Testis (tissue), 5 donors: ENCODE results near the gene CEP164.

DNA sequence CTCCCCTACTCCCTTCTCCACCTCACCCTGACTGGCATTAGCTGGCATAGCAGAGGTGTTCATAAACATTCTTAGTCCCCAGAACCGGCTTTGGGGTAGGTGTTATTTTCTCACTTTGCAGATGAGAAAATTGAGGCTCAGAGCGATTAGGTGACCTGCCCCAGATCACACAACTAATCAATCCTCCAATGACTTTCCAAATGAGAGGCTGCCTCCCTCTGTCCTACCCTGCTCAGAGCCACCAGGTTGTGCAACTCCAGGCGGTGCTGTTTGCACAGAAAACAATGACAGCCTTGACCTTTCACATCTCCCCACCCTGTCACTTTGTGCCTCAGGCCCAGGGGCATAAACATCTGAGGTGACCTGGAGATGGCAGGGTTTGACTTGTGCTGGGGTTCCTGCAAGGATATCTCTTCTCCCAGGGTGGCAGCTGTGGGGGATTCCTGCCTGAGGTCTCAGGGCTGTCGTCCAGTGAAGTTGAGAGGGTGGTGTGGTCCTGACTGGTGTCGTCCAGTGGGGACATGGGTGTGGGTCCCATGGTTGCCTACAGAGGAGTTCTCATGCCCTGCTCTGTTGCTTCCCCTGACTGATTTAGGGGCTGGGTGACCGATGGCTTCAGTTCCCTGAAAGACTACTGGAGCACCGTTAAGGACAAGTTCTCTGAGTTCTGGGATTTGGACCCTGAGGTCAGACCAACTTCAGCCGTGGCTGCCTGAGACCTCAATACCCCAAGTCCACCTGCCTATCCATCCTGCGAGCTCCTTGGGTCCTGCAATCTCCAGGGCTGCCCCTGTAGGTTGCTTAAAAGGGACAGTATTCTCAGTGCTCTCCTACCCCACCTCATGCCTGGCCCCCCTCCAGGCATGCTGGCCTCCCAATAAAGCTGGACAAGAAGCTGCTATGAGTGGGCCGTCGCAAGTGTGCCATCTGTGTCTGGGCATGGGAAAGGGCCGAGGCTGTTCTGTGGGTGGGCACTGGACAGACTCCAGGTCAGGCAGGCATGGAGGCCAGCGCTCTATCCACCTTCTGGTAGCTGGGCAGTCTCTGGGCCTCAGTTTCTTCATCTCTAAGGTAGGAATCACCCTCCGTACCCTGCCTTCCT is 2.8 kb downstream of the APOC3 start:
- PRO-cap, 3 experiments: no peak in any of the 3 experiments
- RAMPAGE, long total RNA, 2 experiments: no peak in any of the 2 experiments
- RRBS: no CpG with 5 or more reads among the region's 14 CpGs

GRCh38 chr11:116833795-116834483 is 3.5 kb downstream of the APOA1 start:
- PRO-cap, 3 experiments: no peak in any of the 3 experiments
- RAMPAGE, long total RNA, 2 experiments: no peak in any of the 2 experiments
- RRBS: no CpG with 5 or more reads among the region's 12 CpGs

DNA sequence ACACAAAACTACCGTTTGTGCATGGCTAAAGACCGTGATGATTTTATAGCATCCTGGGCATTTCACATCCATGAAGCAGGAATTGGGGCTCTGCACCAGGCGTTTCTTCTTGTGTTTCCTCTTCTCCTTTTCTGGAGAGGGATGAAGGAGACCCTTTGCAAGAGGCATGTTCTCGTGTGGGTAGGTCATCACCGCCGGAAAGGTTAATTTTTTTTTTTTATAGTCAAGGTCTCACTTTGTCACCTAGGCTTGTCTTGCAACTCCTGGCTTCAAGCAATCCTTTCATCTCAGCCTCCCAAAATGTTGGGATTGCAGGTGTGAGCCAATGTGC is 62.4 kb downstream of the SIK3 start:
- PRO-cap, 3 experiments: peak in 3 of 3 experiments; most common minus-strand start position 202 of the sequence (in 3)
- RAMPAGE, long total RNA, 2 experiments: no peak in any of the 2 experiments
- RRBS: no CpG with 5 or more reads among the region's 6 CpGs

DNA sequence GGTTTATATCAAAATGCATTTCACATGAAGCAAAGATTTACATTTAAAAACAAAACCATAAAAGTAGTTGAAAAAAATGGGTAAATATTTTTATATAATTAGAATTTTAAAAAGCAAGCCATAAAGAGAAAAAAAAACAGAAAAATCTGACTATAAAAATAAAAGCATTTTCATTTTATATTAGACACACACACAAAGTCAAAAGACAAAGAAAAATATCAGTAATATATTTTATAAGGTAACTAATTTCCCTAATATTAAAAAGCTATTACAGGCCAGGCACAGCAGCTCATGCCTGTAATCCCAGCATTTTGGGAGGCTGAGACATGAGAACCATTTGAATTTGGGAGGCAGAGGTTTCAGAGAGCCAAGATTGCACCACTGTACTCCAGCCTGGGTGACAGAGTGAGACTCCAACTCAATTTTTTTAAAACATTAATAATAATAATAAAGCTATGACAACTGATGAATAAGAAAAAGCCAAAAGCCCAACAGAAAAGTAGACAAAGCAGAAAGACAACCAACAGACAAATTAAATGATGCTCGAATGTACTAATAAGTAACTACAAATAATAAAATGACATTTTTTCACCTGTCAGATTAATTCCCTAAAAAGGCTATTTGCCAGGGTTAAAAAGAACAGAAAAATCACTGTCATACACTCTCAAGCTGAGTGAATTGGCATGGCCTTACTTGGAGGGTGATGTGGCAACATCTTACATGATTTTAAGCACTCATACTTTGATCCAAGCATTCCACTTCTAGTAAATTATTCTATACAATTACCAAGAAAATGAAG is 18.4 kb downstream of the SIK3 start:
- PRO-cap, 3 experiments: no peak in any of the 3 experiments
- RAMPAGE, long total RNA, 2 experiments: no peak in any of the 2 experiments
- RRBS: no CpG with 5 or more reads among the region's 1 CpG

- PRO-cap, 3 experiments: peak in 3 of 3 experiments; most common plus-strand start chr11:117143601 (in 3)
- RAMPAGE, long total RNA, 2 experiments: no peak in any of the 2 experiments
- RRBS: no CpG with 5 or more reads among the region's 3 CpGs
These were observed 690 bp upstream of the PAFAH1B2 start for GRCh38 chr11:117143433-117143761.

- PRO-cap, 3 experiments: no peak in any of the 3 experiments
- RAMPAGE, long total RNA, 2 experiments: no peak in any of the 2 experiments
- RRBS: no CpG with 5 or more reads among the region's 4 CpGs
These were observed 7.8 kb downstream of the SIDT2 start for GRCh38 chr11:117186387-117186798.

GRCh38 chr11:117189440-117190113 is 9.6 kb upstream of the TAGLN start:
- PRO-cap, 3 experiments: no peak in any of the 3 experiments
- RAMPAGE, long total RNA, 2 experiments: no peak in any of the 2 experiments
- RRBS: no CpG with 5 or more reads among the region's 17 CpGs

DNA sequence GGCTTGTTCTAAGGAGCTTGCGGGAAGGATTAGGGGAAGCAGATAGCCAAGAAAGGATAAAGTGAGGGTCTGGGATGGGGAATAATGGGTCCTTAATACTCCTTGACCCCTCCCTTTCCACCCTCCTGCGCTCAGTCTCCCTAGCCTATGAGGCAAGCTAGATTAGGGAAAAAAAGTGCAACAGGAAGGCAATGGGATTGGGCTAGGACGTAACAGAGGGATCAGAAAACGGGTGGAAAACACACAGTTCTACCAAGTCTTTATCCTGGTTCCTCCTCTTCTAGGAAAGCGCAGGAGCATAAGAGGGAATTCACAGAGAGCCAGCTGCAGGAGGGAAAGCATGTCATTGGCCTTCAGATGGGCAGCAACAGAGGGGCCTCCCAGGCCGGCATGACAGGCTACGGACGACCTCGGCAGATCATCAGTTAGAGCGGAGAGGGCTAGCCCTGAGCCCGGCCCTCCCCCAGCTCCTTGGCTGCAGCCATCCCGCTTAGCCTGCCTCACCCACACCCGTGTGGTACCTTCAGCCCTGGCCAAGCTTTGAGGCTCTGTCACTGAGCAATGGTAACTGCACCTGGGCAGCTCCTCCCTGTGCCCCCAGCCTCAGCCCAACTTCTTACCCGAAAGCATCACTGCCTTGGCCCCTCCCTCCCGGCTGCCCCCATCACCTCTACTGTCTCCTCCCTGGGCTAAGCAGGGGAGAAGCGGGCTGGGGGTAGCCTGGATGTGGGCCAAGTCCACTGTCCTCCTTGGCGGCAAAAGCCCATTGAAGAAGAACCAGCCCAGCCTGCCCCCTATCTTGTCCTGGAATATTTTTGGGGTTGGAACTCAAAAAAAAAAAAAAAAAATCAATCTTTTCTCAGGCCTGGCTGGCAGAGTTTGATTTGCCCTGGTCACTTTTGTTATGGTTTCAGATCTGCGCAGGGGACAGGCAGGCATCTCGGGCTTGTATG is 5.0 kb downstream of the TAGLN start:
- PRO-cap, 3 experiments: no peak in any of the 3 experiments
- RAMPAGE, long total RNA, 2 experiments: no peak in any of the 2 experiments
- RRBS: 52% methylated on average over 6 of the region's 19 CpGs

DNA sequence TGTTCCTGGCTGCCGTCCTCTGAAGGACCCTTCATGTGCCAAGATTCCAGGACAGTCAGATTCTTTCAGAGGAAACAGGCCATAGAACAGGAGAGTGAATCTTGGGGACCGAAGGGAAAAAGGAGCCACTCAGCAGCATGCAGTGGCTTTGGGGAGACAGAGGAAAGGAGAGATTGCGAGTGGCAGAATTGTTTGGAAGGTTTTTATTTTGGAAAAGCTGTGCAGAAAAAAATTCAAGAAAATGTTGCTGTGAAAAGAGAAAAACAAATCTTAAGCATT is 5.7 kb downstream of the TAGLN start:
- PRO-cap, 3 experiments: no peak in any of the 3 experiments
- RAMPAGE, long total RNA, 2 experiments: no peak in any of the 2 experiments
- RRBS: no CpG with 5 or more reads among the region's 3 CpGs

DNA sequence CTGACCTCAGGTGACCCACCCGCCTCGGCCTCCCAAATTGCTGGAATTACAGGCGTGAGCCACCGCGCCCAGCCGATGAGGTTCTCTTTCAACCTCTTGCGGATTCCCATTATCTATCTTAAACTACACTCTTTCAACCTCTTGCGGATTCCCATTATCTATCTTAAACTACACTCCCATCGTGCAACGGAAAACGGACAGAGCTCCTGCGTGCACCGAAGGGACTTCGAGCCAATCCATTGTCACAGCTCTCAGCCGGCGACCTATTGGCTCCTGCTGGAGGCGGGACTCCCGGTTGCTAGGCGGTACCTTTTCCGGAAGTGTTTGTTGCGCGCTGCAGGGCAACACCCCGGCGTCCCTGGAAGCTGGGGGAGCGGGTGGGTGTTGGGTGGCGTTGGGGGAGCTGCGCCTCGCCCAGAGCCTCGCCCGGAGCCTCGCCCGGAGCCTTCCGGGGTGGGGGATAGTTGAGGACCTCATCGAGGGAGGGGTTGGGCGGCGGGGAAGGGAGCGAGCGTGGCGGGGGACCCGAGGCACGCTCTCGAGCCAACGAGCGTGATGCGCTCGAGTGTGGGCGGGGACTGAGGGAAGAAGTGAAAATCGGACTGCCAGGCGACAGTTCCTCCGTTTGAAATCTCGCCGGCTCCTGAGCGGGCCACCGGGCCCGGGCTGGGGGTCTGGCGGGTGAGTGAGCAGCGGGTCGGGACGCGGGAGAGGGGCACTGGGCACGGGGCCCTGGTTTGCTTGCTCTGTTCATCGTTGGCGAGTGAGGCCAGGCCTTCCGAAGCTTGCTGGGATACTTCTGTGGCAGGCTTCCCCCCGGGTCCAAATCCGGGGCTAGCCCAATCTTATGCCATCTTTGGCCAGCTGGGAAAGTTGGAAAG is at the start of gene CEP164:
Gene CEP164 (plus strand): TSS at position 327 of the 881 bp plus-strand sequence.
- PRO-cap, 3 experiments: peak in 3 of 3 experiments; most common plus-strand start position 615 of the sequence (in 3); most common minus-strand start position 241 of the sequence (in 3)
- RAMPAGE, long total RNA, 2 experiments: start-site peak on the plus strand in 2 of 2 experiments, centred at positions 372 to 593 of the sequence, 95 to 825 reads per replicate; start-site peak on the minus strand in 1 of 2 experiments, centred at position 149 of the sequence, 5 reads per replicate
- RRBS: 2% methylated on average over 7 of the region's 66 CpGs

GRCh38 chr11:117371027-117371471 is 43.4 kb downstream of the CEP164 start:
- PRO-cap, 3 experiments: no peak in any of the 3 experiments
- RAMPAGE, long total RNA, 2 experiments: no peak in any of the 2 experiments
- RRBS: no CpG with 5 or more reads among the region's 3 CpGs

GRCh38 chr11:117390613-117391305 is 63.1 kb downstream of the CEP164 start:
- PRO-cap, 3 experiments: no peak in any of the 3 experiments
- RAMPAGE, long total RNA, 2 experiments: no peak in any of the 2 experiments
- RRBS: no CpG with 5 or more reads among the region's 8 CpGs

DNA sequence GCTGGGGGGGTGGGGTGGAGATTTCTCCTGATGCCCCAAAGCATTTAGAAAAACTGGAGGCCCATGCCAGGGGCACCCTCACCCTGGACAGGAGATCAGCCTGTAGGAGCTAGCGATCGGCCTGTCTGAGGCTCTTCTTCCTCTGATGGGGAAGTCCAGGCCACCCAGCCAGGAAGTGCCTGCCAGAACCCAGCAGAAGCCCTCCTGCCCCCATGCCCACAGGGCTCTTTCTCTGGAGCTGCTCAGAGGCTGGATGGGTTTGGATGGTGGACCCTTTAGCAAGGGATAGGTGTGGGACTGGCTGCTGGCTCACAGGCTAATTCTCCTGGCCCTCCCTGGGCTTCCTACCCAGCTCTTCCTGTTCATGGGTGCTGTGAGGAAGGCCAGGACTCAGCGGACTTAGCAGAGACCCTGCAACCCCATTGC is 7.7 kb downstream of the FXYD2 start:
- PRO-cap, 3 experiments: no peak in any of the 3 experiments
- RAMPAGE, long total RNA, 2 experiments: no peak in any of the 2 experiments
- RRBS: no CpG with 5 or more reads among the region's 3 CpGs

DNA sequence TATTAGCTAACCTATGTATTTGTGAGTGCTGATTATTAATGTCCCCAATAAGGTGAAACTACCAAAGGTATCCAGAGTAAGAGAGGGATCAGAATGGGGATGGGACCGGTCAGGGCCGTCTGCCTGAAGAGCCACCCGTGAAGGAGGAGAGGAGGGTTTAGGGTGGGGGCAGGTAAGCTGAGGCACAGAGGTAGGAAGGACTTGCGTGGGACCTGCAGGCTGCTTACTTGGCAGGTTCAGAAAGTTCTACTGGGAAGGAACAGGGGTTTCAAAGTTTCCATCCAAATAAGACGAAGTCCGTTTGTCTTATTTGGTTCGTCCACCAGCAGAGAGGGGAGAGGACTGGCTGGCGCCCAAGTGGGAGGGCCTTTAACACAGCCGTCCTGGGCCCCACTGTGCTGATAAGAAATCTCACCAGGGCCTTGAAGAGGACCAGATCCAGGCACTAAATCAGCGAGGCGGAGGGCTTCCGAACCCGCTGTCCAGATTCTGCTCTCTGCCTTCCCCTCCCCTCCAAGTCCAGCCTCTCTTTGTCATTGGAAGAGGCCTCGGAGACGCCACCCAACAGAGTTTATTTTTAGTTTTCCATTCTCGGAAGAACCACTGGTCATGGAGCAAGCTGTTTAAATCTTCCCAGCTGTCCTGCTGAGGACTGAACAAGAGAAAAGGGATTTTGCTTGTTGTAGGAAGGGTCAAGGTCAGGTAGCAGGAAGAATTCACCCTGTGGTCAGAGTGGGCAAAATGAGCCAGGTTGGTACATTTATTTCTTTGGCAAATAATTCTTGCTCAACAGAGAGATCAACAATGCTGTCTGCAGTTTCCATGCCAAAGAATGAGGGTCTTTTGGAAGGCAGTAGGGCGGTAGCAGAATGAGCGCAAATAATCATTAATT is 9.3 kb upstream of the FXYD6 start:
- PRO-cap, 3 experiments: peak in 3 of 3 experiments; most common plus-strand start position 588 of the sequence (in 3); most common minus-strand start position 491 of the sequence (in 2)
- RAMPAGE, long total RNA, 2 experiments: no peak in any of the 2 experiments
- RRBS: no CpG with 5 or more reads among the region's 18 CpGs

DNA sequence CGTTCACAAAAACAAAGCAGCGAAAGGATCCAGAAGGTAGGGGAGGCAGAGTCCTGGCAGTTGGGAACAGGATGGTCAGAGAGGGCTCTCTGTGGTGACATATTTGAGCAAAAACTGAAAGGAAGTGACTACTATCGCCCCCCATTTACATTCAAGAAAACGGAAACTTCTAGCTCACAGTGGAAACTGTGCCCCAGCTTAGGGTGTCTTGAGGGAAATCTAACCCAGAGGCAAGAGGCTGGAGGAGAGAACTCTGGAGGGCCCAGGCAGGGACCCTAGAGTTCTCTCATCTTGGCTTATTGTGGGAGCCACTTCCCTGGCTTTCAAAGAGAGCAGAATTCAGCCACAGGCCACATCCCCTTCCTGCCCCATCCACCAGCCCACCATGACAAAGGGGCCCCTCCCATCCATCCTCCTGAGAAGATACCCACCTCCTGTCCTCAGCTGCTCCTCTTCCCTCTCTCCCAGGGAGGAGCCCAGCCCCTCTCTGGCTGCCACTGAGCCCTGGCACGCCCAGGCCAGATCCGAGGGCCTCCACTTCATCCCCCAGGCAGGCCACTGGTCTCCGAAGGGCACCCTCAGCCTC is 1.5 kb upstream of the TMPRSS13 start:
- PRO-cap, 3 experiments: no peak in any of the 3 experiments
- RAMPAGE, long total RNA, 2 experiments: no peak in any of the 2 experiments
- RRBS: no CpG with 5 or more reads among the region's 7 CpGs

GRCh38 chr11:117970700-117971134 is 15.5 kb upstream of the IL10RA start:
- PRO-cap, 3 experiments: peak in 1 of 3 experiments; most common minus-strand start chr11:117970806 (in 1)
- RAMPAGE, long total RNA, 2 experiments: no peak in any of the 2 experiments
- RRBS: no CpG with 5 or more reads among the region's 4 CpGs

DNA sequence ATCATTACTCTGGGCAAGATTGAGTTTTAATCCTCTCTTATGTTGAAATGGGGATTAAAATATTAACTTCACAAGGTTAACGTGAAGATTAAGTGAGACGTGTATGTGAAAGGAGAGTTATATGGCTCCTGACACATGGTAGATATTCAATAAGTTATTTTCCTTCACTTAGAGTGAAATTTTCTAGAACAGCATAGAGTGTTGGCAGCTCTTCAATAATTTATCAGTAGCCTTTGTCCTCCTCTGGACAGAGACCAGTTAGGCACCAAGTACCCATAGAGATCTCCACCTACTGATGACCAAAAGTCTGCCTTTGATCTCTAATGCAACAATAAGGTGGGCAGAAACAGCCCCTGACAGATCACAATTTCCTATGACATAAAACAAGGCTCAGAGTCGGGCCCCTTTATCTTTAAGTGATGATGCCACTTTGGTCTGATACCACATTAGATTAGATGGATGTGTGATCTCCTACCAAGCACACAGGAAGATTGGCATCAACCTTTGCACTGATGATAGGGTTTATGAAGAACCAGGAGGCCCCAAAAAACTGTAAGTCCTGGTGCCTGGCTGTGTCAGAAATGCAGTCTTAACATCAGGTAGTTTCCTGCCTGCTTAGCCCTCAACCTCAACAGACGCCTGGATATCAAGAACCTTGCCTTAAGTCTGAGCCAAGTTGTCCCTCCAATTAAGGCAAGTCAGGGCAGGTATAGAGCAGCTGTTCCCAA is 30.8 kb upstream of the TMPRSS4 start:
- PRO-cap, 3 experiments: no peak in any of the 3 experiments
- RAMPAGE, long total RNA, 2 experiments: no peak in any of the 2 experiments
- RRBS: no CpG with 5 or more reads among the region's 4 CpGs

GRCh38 chr11:118106767-118107119 is 20.0 kb upstream of the SMIM35 start:
- PRO-cap, 3 experiments: no peak in any of the 3 experiments
- RAMPAGE, long total RNA, 2 experiments: no peak in any of the 2 experiments
- RRBS: no CpG with 5 or more reads among the region's 1 CpG

DNA sequence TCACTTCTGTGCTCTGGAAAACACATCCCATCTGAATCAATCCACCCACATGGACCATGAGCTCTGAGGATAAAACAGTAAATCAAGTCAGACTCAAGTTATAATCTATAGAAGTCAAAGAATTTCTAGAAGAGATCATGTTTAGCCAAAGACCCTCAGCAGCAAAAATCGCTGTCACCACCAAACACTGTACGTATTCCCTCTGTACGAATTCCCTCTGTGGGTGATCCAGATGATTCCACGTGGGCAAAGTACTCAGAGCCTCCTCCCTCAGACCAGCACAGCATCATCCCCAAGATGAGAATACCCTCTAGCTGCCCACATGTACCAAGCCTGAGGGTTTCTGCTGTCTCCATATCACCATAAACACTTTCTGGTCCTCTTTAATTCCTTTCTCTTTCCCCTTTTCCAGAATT is 18.9 kb downstream of the JAML start:
- PRO-cap, 3 experiments: no peak in any of the 3 experiments
- RAMPAGE, long total RNA, 2 experiments: no peak in any of the 2 experiments
- RRBS: no CpG with 5 or more reads among the region's 4 CpGs

GRCh38 chr11:118226691-118227336 is 2.0 kb upstream of the JAML start:
- PRO-cap, 3 experiments: no peak in any of the 3 experiments
- RAMPAGE, long total RNA, 2 experiments: no peak in any of the 2 experiments
- RRBS: no CpG with 5 or more reads among the region's 4 CpGs